Mesenteric fat pad (tissue), 1 donor: ENCODE data around the genes NR1H4 and SLC5A8.

DNA sequence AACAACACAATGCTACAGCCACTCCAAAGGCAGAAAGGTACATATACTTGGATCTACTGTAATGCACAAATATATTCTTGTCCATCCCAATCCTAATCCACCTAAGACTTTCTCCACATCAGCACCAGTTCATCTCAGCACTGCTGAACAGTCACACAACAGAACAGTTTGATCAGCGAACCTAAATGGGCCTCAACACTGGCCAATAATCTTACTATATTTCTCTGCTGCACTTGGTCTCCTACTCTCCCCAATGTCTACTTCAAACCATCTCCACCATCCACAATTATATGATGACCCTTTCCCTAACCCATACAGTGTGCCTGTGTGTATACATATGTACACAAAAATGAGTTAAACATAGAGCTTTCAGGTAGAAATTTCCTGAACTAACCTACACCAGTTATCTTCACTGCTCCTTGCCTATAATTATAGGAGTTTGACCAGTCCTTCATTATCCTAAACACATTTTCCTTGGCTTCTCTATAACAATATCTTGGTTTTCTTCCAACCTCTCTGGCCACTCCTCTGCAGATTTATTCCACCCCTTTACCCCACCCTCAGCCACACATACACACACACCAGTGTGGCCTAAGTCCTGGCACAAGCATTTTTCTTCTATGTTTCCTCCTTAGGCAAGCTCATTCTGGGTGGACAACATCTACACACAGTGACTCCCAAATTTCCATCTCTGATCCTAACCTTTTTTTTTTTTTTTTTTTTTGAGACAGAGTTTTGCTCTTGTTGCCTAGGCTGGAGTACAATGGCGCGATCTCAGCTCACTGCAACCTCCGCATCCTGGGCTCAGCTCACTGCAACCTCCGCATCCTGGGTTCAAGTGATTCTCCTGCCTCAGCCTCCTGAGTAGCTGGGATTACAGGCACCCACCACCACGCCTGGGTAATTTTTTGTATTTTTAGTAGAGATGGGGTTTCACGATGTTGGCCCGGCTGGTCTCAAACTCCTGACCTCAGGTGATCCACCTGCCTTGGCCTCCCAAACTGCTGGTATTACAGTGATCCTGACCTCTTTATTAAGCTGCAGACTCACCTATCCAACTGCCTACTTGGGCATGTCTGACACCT lies 25.1 kb downstream of the CDK17 start:
- PRO-cap: no peak

DNA sequence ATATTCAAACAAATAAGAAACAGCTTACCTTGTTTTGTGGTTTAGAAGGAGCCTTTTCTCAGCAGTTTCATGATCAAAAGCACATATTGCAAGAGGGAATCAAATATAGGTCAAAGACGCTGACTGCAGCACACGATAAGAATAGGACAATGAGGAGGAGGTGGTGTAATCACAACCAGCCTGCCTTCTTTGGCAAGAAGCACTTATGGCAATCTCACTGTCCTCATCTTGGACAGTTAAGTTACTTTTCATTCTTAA lies 759.1 kb upstream of the TMPO start:
- PRO-cap: no peak

DNA sequence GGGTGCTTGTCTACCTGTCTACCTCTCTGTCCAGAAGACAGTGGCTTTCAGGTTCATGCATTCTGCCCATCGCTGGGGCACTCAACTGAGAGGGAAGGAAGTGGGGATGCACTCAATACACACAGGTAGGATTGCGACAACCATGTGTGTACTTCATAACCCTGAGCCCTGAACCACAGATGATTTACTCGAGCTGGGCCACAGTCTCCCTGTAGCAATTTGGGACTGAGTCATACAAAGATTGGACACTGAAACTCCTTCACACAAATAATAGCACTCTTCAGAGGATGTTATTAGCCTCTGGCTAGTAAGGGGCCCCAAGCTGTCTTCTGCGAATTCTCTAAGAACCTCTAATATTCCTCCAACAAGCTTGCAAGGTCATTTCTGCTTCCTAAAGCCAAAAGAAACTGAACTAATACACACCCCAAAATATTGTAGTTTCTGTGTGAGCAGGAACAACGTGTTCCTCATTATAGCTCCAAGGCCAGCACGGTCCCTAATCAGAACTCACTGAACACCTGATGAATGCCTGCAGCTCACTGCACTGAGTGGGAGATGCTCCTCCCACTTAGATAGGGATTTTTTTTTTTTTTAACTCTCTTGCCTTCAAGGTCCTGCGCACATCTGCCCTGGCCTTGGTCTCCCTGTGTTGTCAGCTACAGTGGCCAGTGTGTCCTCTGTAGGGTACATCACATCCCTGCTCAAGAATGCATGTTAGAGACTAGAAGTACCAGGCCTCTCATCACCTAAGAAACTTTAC lies 44.5 kb upstream of the TMPO start:
- PRO-cap: no peak

DNA sequence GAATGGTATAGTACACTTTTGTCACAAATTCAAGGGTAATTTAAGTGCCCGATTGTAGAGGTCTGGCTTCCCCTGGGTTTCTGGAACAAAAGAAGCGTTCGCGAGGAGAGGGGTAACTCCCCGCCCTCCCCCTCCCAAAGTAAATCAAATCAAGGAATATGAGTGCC lies 526 bp upstream of the TMPO start:
- PRO-cap: no peak

- PRO-cap: no peak
Observed at GRCh38 chr12:98646332-98646746, 1.2 kb downstream of the APAF1 start.

- PRO-cap: no peak
Observed at GRCh38 chr12:98772746-98773108, 127.6 kb downstream of the APAF1 start.

DNA sequence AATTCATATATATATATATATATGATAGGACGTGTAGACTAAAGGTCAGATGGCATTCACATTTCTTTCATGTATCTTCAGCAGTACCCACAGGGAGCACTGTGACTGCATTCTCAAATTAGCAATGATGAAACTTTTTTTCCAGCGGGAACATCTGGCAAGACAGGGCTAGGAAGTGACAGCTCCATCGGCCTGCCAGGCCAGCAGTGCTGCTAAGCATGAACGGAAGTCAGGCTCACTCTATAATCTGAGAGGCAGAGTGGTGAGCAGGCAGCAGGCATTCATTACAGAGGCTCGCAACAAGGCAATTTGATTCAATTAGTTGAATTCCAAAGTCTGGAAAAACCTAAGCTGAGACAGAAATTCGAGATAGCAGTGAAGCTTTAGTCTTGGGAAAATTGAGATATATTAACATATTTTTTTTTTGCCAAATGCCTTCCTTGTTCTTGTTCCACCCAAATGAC lies 414.7 kb downstream of the APAF1 start:
- PRO-cap: no peak

GRCh38 chr12:99598567-99598860 lies 49.0 kb upstream of the GARIN6 start:
- PRO-cap: no peak

DNA sequence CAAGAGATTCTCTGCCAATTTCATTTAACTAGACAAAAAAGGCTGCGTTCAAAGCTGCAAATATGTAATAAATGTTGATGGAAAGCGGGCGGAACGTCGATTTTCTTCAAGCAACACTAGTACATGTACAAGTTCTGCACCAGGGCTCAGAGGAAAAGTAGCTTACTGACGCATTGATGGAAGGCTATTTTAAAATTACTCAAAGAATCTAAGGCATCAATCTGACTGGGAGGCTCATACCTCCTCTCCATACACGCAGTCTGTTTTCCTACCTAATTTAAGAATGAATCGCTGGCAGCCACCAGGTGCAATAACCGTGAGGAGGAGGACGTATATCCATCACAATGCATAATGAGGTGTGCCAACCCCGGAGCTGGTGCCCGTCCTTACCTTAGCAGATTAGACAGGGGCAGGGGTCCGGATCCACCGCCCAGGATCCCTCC lies 1.0 kb downstream of the ANKS1B start:
- PRO-cap: no peak

DNA sequence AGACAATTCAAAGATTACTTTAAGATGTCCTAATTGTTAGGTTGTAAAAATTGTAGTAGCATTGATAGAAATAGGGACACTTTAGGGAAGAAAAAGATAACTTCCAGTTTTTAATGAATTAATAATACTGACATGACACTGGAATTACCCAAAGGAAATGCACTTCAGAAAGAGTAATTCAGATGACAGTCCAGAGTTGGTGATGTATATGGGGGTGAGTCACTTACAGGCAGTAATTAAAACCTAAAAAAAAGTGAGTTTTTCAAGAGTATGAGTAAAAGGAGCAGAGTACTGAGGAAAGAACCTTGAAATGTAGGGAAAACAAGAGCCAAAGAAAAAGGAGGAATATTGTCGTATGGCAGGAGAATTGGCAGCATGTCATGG lies 29.2 kb downstream of the SCYL2 start:
- PRO-cap: no peak

DNA sequence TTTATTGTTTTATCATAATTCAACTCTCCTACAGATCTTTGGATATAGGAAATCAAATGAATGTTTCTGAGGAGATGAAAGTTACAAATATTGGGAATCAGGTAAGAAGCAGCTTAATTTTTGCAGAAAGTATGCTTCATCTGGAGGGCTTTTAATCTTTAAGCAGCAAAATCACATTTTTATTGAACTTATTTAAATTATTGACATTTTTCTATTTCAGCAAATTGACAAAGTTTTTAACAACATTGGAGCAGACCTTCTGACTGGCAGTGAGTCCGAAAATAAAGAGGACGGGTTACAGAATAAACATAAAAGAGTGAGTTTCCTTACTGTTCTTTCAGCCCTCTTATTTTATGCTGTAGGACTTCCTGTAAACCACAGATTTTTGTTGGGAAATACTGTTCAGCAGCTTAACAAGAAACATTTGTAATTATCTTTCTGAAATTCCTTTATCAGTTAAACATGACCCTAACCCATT lies 21.2 kb upstream of the SLC17A8 start:
- PRO-cap: no peak

DNA sequence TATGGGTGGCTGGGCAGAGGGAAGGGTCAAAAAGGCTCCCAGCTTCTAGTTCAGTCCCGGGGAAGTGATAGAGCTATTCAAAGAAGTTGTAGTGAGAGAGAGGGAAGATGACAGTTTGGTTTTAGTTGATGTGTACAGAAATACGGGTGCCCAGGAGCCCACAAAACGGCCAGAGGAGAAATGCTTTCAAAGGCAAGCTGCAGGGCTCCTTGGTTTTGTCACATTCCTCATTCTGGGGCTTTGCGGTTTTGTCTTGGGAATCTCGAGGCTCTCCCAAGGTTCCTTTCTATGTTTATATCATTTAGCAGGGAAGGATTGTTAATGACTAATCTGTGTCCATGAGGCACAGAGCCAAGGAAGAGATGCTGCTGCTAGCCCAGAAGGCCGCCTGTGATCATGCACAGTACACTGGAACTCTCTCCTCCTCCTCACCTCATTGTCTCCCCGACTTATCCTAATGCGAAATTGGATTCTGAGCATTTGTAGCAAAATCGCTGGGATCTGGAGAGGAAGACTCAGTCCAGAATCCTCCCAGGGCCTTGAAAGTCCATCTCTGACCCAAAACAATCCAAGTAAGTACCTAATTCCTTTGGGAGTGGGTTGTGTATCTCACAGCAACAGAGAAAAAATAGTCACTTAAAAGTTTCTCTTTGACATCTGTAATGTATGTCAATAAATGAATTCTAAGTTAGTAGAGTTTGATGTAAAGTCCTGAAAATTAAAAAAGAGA lies at the start of gene NR1H4:
Gene NR1H4, plus strand, starts transcription at position 379 of the 730 bp plus-strand sequence.
- PRO-cap: no peak

DNA sequence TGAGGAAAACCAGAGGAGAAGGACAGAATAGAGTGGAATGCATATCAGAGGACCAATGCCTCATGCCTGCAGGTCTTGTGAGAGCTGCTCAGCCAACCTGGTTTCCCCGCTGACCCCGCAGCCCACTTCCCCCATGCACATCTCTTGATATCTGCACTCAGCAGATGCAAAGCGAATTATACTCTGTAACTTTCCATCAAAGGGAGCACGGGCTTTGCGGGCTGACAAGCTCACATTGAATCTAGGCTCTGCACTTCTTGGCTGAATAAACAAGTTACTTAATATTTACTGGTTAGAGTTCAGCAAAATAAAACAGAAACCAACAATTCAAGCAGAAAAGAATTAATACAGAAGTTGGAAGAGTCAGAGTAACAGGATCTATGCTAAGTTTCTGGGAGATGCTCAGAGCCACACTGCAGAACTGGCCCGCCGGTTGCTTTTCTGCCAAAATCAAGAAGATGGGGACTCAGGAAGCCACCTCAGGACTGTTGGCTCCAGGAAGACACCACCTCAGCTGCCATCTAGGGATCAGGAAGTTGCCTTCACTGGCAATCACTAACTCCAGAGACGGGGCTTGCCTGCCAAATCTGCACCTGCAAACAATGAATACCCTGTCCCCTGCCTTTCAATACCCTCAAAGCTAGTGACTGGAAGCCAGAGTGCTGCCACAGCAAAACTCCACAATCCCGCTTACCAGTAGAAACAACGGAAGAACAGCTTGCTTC lies 46.5 kb downstream of the NR1H4 start:
- PRO-cap: no peak

- PRO-cap: no peak
Observed at GRCh38 chr12:100574262-100574884, 889 bp downstream of the GAS2L3 start.

GRCh38 chr12:100716877-100717579 lies 77.5 kb upstream of the ANO4 start:
- PRO-cap: no peak

- PRO-cap: no peak
Observed at GRCh38 chr12:101145813-101146278, 64.2 kb downstream of the SLC5A8 start.

DNA sequence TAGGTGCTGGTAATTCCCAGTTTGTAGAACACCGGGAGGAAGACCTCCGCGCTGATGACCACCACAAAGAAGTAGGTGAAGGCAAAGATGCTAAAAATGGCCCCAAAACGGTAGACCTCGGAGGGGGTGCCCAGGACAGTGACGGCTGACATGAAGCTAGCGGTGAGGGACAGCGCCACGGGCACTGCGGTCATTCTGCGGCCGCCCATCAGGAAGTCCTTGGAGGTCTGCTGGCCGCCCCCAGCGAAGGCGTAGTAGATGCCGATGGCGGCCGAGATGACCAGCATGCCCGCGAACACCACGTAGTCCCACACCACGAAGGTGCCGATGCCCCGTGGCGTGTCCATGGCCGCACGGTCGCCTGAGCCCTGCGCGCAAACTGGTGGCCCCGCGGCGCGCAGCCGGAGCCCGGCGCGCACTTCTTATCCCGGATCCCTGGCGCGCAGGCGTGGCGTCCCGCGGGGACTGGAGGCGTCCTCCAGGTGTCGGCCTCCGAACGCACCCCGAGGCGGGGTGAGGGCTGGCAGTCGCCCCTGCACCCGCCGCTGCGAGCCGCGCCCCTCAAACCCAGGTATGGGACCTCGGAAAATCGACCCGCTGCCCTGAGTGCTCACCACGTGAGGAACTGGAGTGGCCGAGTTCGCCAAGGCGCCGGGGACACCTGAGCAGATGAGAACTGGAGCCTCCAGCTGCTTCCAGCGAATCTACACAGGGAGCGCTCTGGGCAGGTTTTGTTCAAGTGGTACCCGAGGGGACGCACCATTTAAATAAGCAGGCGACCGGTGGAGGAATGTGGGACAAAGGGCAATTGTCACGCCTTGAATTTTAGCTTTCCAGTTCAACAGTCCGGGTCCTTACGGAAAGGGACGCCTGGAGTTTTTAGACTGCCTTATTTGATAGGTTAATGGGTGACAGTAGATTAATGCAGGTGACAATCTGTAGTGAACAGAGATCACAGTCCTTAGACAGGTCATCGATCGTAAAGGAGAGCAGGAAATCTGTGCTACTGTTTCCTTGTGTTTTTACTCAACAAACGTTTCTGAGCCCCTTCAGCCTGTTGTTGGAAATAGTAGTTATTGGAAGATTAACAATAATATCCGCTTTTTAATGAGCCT lies at the start of gene SLC5A8:
Gene SLC5A8, minus strand, starts transcription at position 737 of the 1,115 bp plus-strand sequence.
- PRO-cap: no peak

DNA sequence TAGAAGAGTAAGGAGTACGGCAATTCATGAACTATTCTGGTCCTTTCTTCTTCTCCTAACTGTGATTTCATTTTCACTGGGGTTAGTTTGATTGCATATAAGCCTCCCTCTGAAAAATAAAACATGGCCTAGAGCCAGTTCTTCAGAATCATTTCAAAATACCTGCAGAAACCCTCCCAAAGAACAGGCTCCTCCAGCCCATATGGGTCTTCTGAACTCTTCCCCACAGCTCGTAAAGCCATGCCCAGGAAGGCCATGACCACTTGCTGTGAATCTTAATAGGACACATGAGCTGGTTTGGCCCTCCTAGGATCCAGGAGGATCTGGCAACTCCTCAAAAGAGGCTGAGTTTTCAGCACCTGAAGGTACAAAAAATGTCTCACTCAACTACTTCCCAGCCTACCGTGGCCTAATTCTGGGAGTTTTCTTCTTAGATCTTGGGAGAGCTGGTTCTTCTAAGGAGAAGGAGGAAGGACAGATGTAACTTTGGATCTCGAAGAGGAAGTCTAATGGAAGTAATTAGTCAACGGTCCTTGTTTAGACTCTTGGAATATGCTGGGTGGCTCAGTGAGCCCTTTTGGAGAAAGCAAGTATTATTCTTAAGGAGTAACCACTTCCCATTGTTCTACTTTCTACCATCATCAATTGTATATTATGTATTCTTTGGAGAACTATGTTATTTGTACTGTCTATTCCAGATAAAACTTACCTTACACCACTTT lies 2.5 kb downstream of the MYBPC1 start:
- PRO-cap: no peak

DNA sequence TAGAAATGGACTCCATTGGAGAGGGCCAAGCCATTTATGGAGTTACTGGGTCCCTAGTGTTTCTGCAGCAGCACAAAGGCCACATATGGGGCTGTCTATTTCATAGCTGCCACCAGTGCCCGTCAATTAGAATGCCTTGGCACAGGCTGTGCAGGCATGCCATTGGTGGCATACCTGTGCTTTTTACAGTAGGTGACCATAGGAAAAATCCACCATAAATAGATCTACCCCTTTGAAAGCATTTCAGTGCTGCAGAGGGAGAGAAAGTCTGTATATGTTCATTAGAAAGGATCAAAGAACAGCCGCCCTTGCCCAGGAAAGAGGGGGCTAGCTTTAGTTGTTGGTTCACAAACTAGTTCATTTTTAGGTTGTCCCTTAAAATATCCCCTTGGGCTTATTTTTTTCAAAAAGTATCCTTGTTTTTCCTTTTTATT lies 13.2 kb downstream of the MYBPC1 start:
- PRO-cap: no peak

DNA sequence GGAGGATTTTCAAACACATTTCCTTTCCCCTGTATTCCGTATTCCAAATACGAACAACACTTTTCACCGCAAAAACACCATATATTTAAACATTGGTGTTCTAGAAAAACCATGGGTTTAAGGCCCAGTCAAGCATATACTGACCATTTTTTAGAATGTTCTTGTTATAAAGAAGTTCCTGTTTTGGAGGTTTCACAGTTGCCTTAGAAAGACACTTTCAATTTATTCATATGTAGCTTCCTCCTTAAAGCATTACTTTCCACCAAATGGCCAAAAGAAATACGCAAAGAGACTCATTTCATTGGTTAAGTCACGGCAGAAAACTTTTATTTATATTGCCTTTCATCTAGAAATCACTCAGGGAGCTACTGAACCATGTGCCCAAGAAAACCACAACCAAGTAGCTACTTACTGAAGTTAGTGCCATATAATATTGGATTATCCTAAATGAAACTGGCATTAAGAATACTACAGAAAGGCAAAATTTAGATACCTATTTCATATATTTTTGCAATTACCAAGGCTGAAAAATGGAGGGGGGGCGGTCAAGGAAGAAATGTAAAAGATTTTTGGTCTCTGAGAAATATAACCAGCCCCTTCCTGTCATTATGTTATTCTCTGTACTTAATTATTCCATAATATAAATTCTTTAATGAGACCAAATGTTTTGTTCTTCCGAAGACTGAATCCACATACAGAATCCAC lies 40.0 kb downstream of the MYBPC1 start:
- PRO-cap: no peak